Measurements from ENCODE around the gene IGFBP3.

DNA sequence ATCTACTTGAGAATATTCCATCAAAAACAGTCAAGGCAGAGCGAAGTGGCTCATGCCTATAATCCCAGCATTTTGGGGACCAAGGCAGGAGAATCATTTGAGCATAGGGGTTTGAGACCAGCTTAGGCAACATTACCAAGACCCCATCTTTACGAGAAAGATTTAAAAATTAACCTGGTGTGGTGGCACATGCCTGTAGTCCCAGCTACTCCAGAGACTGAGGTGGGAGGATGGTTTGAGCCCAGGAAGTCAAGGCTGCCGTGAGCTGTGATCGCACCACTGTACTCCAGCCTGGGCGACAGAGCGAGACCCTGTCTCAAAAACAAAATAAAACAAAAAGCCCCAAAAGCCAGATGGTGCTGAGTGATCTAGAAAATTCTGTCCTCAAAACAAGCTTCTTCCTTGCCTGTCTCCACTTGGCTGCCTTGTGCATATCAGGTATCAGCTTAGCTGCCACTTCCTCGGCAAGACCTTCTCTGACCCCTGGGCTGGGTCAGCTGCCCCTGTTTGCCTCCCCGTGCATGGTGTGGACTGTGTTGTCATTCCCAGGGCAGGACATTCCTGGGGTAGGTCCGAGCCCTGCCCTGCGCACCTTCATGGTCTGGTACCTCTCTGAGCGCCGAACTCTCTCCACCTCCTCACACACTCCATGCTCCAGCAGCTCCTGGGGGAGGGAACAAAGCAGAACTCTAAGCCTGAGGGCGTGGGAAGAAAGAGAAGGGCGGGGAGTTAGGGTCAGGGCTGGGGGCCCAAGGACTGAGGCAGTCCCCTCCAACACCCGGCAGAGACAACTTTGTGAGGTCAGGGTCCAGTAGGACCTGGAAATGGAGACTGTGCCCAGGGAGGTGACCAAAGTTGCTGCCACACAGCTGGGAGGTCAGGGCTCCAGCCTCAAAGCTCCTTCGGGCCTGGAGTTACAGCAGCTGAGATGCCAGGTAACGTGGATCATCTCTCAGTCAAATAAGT is 3.9 kb downstream of the POLM start:
- PRO-cap, result no peak

DNA sequence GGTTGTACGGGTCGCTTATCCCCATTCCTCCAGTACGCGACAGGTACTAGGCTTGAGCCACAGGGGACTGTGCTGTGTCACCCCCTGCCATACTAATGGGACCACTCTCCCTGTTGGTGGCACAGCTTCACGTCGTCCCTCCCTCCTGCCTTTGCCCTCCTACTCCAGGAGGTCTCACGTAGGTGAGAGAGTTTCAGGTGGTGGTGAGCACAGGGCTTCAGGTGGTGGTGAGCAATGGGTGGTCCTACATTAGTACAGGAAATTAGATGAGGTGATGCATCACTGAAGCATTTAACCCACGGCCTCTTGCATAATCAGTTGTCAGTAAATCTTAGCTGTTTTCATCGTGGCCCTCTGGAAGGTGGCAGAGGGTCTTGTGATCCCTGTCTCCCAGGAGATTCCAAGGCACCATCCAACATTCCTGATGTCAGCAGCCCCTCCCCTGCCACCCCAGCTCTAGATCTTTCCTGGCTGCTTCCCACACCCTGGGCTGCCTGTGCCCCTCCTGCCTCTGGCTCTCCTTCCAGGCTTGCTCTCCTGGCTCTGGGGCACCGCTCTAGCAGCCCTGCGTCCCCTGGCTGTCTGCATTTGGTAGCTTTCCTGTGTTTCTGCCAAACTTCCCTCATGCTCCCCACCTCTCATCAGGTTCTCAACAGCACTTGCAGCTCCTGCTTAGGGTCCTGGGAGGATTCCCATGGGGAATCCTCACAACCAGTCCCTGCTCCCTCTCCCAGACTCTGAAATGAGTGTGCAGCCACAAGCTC is 1.2 kb downstream of the AEBP1 start:
- PRO-cap, result no peak

GRCh38 chr7:44291377-44291509 is 34.2 kb downstream of the CAMK2B start:
- PRO-cap, result no peak

DNA sequence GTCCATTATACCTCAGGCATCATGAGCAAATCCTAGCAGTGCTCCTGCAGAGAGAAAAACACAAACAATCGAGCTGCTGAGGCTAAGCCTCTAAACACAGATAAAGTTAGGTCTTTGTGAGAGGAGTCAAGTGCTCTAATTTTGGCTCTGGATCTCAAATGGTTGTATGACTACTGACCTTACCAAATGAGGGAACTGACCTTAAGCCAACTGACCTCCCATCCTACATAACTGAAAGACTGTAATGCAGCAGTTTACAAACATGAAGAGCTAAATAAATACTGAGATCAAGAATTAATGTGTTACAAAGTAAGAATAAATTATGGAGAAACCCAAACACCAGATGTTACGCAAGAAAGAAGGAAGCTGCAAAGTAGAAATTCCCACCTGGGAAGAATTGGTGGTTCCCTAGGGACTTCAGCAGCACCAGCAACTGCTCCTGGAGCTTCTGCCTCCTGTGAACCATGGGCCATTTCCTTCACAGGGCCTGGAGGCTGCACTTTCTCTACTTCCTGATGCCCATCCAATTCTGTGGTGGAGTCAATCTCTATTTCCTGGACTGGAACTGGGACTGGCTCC is 5.8 kb downstream of the NUDCD3 start:
- PRO-cap, result no peak

DNA sequence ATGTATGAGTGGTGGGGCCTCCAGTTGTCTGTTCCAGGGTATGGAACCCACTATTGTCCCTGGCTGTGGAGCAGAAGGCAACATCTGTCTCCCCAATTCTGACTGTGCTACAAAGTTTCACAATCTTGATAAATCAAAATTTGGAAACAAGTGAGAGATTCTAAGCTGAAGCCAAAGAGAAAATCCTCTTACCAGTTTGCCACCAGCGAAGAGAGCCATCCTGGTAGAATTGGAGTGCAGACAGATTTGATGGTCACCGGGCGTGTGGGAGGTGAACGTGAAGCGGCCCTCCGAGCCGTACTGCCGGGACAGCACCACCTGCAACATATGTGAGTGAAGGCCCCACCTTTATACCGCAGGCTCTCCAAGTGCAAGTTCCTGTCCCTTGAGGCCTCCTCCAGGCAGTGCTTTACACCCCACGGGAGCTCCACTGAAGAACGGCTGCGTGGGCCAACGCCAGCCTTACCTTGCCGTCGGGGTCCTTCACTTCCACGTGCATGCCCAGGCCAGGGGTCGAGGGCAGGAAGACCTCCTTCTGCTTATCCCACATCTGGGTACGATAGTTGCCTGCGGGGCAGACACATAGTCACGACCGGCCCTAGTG is 672 bp downstream of the TMED4 start:
- PRO-cap, result bidirectional peak, plus-strand start at position 373 of the sequence, minus-strand start at position 299 of the sequence

GRCh38 chr7:44608380-44608687 is 1.9 kb downstream of the OGDH start:
- PRO-cap, result no peak

DNA sequence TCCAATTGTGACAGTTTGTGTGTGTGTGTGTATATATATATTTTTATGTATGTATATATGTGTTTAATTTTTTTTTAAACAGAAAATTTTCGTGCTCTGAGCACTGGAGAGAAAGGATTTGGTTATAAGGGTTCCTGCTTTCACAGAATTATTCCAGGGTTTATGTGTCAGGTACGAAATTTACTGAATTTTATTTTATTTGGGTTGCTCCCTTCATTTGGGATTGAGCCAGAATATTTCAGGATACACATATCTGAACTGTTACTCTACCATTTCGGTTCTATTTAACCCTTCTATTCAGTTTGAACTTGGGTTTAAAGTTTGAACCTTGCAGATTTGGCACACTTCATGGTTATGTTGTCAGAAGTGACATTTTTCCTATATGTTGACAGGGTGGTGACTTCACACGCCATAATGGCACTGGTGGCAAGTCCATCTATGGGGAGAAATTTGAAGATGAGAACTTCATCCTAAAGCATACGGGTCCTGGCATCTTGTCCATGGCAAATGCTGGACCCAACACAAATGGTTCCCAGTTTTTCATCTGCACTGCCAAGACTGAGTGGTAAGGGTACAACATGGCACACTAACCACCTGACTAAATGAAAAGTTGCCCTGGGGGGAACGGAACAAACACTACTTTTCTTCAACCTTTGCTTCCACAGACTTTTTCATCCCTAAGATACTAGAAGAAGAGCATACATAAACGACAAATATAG is 3.0 kb downstream of the PPIA start:
- PRO-cap, result no peak

DNA sequence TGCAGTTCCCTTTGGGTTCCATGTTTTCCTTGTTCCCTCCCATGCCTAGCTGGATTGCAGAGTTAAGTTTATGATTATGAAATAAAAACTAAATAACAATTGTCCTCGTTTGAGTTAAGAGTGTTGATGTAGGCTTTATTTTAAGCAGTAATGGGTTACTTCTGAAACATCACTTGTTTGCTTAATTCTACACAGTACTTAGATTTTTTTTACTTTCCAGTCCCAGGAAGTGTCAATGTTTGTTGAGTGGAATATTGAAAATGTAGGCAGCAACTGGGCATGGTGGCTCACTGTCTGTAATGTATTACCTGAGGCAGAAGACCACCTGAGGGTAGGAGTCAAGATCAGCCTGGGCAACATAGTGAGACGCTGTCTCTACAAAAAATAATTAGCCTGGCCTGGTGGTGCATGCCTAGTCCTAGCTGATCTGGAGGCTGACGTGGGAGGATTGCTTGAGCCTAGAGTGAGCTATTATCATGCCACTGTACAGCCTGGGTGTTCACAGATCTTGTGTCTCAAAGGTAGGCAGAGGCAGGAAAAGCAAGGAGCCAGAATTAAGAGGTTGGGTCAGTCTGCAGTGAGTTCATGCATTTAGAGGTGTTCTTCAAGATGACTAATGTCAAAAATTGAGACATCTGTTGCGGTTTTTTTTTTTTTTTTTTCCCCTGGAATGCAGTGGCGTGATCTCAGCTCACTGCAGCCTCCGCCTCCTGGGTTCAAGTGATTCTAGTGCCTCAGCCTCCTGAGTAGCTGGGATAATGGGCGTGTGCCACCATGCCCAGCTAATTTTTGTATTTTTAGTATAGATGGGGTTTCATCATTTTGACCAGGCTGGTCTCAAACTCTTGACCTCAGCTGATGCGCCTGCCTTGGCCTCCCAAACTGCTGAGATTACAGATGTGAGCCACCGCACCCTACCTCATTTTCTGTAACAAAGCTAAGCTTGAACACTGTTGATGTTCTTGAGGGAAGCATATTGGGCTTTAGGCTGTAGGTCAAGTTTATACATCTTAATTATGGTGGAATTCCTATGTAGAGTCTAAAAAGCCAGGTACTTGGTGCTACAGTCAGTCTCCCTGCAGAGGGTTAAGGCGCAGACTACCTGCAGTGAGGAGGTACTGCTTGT is 5.4 kb downstream of the PPIA start:
- PRO-cap, result no peak

DNA sequence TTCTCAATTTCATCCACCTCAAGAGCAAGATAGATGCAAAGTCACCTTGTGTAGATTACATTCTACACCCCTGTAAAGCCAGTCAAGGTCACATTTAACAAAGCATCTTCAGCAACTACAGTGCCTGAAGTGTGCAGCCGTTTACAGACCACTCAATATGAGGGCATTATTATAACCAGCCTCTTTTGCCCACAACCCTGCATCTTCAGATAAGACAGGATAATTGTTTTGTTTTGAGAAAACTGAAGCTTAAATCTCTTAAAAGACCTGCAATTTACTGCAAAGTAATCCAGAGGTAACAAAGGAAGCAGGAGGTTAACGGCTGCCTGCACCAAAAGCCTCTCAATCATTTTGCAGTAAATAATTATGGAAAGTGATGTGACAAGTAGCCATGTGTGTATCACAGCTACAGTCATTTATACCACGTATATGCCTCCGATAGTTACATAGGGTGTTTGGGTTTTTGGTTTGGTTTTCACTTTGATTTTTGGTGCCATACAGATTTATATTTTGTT is 4.8 kb downstream of the PURB start:
- PRO-cap, result no peak

DNA sequence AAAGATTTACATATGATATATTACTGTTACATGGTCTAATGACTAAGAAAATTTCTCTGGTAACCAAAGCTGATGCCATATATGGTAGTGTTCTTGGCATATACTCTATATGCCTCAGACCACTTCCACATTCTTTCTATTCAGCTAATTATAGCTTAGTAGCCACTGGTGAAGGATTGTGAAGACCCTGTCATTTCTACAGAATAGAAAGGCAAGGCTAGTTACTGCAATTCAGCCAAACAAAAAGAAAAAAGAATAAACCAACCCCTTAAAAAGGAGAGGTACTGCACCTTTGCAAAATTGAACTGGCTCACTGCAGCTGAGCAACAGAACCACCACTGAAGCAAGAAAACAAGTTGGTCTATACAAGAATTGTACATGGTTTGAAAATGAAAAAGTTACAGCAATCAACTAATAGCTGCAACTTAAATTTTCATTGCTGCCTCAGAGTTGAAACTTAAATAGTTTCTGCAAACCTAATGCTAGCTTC is 3.6 kb downstream of the PURB start:
- PRO-cap, result no peak

- PRO-cap, result no peak
These were observed 1.8 kb downstream of the PURB start for GRCh38 chr7:44883429-44884067.

DNA sequence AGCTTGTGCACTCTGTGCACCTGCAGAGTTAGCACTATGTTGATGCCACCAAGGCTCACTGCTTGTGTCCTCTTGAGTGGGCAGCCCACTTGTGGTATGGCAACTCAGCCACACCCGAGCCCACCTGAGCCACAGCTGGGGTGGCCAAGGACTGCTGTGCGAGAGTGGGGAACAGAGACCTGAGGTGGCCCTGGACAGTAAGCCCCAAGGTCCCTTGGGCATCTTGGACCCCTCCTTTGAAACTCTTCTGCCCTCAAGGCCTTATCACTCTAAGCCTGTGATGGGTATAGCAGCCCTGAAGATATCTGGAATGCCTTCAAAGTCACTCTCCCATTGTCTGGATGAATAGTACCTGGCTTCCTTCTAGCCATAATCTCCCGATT is 25.6 kb downstream of the MYO1G start:
- PRO-cap, result no peak

DNA sequence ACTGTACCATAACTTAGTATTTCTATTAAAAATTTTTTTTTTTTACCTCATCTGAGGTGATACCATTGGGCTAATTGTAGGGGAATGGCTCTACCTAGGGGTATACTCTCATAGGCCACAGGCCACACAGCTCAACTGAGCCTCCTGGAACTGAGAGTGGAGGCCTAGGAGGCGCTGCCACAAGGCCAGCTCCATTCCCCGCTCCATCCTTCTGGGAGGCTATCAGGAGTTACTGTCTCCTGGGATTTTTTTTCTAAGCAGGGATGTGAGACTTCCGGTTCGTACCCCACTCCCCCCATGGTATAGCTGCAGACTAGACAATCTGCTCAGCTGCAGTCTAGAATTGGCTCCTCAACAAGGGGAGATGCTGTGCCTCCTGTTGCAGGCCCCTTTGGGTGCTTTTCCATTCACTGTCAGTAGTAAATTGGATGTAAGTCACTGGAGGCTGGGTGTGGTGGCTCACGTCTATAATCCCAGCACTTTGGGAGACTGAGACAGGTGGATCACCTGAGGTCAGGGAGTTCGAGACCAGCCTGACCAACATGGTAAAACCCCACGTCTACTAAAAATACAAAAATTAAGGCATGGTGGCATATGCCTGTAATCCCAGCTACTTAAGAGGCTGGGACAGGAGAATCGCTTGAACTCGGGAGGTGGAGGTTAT is 2.8 kb upstream of the MYO1G start:
- PRO-cap, result no peak

- PRO-cap, result no peak
These were observed 116.4 kb downstream of the ADCY1 start for GRCh38 chr7:45690406-45691036.

DNA sequence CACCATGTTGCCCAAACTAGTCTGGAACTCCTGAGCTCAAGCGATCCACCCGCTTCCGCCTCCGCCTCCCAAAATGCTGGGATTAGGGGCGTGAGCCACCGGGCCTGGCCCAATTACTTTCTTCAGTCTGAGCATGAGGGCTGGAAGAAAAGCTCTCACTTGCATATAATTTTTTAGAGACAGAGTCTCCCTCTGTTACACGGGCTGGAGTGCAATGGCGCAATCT is 105.2 kb downstream of the CCDC201 start:
- PRO-cap, result no peak

- PRO-cap, result bidirectional peak, plus-strand start at chr7:45921049, minus-strand start at chr7:45920919; bidirectional peak, plus-strand start at chr7:45921411, minus-strand start at chr7:45921272
These were observed at the start of gene IGFBP3 for GRCh38 chr7:45920479-45921621. IGFBP3 (minus strand) TSS chr7:45921272.

DNA sequence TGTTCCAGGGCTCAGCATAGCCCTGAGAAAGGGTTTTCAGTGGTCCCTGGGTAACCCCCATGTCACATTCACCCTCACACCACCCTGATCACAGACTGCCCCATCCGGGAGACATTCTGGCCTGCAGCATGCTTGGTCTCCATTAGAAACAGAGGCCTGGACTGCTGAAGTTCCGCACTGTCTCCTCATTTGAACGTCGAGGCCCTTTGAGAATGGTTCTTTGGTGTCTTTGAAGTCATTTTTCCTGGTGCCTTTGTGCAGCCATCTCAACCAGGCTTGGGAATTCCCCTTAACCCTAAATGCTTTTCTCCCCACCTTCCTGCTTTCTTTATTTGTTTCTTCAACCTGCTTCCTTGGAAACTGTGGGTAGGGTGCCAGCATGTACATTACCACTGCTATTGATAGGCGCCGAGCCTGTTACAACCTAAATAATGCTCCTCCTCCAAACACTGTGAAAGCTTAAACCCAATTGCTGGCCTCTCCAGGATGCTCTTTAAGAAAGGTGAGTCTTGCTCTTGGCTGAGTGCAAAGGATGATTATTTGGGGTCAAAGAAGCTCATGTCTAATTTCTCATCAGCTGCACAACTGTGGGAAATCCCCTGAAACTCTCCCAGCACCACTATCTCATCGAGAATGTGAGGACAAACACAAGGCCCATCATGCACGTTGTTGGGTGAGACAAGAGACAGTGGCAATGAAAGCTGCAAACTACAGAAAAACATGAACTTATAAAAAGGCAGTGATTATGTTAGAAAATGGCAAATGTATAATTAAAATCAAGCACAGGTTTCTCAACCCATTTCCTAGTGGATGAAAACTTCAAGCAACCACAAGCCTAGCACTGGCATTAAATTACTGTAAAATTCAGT is 285.4 kb upstream of the IGFBP3 start:
- PRO-cap, result no peak

DNA sequence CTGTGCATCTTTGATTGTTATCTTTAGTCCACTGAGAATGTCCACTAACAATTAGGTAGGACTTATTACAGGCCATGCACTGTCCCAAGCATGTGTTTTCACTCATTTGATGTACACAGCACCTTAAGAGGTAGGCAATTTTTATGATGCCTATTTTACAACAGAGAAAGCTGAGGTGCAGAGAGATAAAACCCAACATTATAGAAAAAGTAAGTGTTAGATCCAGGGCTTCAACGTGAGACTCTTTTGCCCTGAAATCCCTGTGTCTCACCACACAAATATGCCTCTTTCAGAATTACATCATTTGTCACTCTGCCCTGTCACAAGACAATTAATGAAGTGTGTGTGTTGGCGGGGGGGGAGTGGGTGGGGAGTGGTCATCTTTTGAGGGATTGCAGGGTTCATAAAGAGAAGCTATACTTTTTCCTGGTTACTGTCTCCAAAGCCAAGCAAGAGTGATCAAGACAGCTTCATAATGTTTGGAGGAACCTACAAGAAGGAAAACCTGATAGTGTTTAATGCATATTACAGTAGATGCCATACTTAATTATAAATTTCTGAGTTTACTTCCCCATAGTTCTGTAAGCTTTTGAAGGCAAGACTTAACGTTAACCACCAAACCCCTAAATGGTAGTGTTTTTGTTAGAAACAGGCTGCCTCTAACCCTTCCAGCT is 637.7 kb upstream of the IGFBP3 start:
- PRO-cap, result no peak

DNA sequence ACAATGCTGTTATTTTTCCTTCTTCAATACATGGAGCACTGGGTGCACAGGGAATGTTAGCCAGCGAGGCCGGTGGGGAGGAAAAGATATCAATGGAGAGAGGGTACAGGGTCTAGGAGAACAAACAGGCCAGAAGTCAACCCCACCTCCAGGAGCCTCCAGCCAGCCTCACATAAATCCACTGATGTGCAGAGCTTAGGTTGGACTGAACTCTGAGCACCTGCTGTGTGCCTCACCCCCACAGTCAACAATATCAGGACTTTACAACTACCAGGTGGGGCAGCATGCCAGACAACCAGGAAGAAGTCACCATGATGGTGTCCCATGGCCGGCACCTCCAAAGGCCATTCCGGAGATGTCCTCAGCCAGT is 390.2 kb downstream of the TNS3 start:
- PRO-cap, result bidirectional peak, plus-strand start at position 312 of the sequence, minus-strand start at position 174 of the sequence

DNA sequence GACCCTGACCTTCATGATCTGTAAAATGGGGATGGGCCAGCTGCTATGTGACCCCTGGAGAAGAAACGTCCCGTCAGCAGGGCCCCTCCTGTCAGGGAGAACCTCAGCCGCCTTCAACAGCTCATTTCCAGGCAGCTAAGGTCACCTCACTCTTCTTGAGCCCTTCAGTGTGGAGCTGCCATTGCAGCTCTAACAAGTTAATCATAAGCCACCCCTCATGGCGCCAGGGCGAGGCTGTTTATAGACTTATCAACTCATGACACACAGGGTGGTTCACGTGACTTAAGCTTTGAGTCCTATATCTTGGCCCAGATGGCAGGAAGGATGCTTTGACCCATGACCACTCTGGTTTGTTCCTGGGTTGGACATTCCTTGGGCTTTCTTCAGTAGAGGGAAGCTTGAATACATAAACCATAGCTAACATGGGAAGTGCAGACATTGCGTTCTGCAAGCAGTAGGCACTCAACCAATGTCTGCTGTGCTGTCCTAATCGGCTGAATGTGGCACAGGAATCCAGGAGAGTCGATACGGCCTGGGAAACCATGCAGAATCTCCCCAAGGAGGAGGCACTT is 315.0 kb downstream of the TNS3 start:
- PRO-cap, result unidirectional peak, minus-strand start at position 191 of the sequence